Adrenal gland (tissue), 7 donors: ENCODE measurements around the genes GRIK1 and KRTAP20-1.

DNA sequence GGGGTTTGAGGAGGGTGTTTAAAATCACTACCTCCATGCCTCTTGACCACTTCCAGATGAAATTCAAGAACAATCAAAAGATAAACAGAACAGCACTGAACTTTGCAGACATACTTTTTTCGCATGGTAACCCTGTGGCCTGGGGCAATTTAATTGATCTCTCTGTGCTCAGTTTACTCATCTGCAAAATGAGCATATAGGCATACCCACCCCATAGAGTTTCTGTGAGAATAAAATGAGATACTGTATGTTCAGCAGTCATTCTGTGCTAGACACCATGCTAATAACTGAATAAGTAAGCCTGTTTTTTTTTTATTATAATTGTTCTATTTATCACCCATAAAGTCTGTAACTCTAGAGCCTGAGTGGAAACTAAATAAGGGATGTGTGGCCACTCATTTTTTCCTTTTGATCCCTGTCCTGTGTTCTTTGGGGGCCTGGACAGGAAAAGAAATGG lies 86.9 kb downstream of the N6AMT1 start:
- PRO-cap, 3 experiments = no peak in any of the 3 experiments
- RAMPAGE, long total RNA, 4 experiments = no peak in any of the 4 experiments
- RRBS = no CpG with 5 or more reads among the region's 1 CpG

DNA sequence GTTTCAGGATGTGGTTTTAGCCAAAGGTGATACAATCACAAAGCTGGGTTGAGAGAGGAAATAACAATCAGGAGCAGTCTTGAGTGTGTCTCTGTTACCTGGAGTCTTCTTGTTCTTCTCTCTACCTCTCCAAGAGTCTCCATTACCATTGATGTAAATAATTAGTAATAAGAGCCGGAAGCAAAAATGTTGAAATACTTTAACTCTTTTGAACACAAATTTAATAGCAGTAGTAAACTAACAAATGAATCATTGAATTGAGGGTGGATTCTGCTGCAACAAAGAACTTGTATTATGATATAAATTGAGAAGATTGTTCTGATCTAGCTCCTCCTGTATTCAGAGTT lies 52.9 kb downstream of the N6AMT1 start:
- PRO-cap, 3 experiments = no peak in any of the 3 experiments
- RAMPAGE, long total RNA, 4 experiments = no peak in any of the 4 experiments
- RRBS = no CpG with 5 or more reads among the region's 1 CpG

DNA sequence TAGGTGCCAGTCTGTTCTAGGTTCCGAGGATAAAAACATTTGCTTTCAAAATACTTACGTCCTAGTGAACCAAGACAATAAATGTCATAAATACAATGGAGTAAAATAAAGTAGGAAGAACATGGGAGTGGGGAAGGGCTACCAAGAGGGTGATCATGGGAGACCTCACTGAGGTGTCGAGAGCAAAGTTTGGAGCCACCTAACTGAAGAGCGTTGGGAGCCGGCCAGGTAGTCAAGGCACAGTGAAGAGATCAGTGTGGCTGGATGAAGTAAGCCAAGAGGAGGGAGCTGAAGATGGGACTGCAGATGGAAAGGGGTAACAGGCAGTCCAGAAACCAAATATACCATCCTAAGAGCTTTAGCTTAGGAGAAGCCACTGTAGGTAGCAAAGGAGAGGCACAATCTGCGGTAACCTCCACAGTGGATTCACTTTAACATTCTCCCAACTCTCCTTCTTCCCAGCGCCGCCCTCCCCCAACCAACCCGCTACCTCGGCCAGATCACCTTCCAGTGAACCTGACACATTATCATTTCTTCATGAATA lies 630 bp downstream of the LTN1 start:
- PRO-cap, 3 experiments = no peak in any of the 3 experiments
- RAMPAGE, long total RNA, 4 experiments = no peak in any of the 4 experiments
- RRBS = no CpG with 5 or more reads among the region's 10 CpGs

DNA sequence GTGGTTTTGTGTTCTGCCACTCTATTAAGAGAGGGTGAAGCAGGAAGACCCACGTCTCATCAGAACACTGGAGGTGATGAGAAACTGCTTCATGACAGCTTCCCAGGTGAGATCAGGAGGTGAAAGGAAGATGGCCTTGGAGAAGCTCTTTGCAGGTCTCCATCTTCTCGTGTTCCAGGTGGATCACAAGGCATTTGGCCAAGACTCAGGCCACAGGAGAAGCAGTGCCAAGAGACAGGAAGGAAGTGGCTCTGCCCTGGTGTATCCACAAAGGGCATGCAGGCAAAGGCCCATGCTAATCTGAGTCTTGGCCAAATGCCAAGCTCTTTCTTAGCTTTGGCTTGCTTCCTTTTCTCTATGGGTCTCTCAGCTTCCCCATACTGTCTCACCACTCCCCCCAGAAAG lies 5.6 kb upstream of the CCT8 start:
- PRO-cap, 3 experiments = no peak in any of the 3 experiments
- RAMPAGE, long total RNA, 4 experiments = no peak in any of the 4 experiments
- RRBS = no CpG with 5 or more reads among the region's 2 CpGs

- PRO-cap, 3 experiments = no peak in any of the 3 experiments
- RAMPAGE, long total RNA, 4 experiments = no peak in any of the 4 experiments
- RRBS = 43% methylated on average over 5 of the region's 23 CpGs
Measured at GRCh38 chr21:29155349-29156016, 25.0 kb downstream of the MAP3K7CL start.

DNA sequence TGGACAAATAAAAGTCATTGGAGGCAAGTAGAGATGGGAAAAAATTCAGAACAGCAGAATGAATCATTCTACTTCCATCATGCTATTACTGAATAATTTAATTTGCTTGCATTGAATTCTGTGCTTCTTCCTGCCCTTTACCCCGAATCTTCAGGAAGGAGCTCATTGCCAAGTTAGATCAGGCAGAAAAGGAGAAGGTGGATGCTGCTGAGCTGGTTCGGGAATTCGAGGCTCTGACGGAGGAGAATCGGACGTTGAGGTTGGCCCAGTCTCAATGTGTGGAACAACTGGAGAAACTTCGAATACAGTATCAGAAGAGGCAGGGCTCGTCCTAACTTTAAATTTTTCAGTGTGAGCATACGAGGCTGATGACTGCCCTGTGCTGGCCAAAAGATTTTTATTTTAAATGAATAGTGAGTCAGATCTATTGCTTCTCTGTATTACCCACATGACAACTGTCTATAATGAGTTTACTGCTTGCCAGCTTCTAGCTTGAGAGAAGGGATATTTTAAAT lies 44.2 kb downstream of the MAP3K7CL start:
- PRO-cap, 3 experiments = no peak in any of the 3 experiments
- RAMPAGE, long total RNA, 4 experiments = no peak in any of the 4 experiments
- RRBS = no CpG with 5 or more reads among the region's 9 CpGs

DNA sequence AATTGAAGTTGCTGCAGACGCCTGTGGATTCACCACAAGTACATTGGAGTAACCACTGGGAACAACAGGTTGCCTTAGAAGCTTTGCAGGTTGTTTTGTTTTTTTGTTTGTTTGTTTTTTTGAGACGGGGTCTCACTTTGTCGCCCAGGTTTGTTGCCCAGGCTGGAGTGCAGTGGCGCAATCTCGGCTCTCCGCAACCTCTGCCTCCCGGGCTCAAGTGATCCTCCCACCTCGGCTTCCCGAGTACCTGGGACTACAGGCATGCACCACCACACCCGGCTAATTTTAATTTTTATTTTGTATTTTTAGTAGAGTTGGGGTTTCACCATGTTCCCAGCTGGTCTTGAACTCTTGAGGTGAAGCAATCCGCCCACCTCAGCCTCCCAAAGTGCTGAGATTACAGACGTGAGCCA lies 63.2 kb downstream of the MAP3K7CL start:
- PRO-cap, 3 experiments = no peak in any of the 3 experiments
- RAMPAGE, long total RNA, 4 experiments = no peak in any of the 4 experiments
- RRBS = no CpG with 5 or more reads among the region's 12 CpGs

DNA sequence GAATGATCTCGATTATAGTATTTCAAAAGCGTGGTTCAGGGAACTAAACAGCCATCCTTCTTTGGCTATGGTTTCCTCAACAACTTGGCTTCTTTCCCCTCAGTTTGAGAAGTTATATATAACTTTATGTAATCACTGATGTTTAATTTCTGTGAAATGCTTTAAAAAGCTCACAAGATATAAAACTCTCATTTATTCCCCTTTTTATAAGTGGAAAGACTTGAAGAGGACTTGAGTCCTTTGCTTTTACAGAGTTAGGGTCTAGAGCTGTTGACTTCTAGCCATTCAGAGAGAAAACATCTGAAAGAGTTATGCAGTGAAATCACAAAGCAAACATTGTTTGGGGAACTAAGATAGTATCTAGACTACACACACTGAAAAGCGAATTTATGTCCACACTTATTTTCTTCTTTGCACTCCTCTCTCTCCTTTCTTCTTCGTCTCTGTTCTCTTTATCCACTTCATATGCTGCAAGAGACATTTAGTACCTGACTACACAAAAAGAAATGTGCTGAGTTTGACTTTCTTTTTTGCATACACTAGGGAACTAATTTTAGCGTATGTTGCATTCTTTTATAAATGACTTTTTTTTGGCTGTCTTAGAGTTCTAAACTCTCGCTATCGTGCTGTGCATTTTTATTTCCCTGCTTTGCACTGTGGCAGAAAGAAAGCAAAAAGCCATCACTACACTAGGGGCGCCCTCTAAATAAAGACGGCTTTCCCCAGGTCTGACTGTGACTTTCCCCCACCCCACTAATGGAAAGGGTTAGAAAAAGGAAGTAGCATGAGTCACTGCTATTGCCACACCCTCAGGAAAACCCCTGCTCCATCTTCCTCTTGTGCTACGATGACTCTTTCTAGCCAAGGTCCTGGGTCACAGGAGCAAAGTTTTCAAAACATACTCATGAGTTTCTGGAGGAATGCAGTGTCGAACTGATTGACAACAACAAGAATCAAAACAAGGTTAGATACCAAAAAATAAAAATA lies 65.6 kb downstream of the MAP3K7CL start:
- PRO-cap, 3 experiments = peak in 1 of 3 experiments; most common plus-strand start position 905 of the sequence (in 1); most common minus-strand start position 467 of the sequence (in 1)
- RAMPAGE, long total RNA, 4 experiments = no peak in any of the 4 experiments
- RRBS = no CpG with 5 or more reads among the region's 11 CpGs

- PRO-cap, 3 experiments = peak in 1 of 3 experiments; most common plus-strand start chr21:29237701 (in 1)
- RAMPAGE, long total RNA, 4 experiments = no peak in any of the 4 experiments
- RRBS = no CpG with 5 or more reads among the region's 1 CpG
Measured at GRCh38 chr21:29237547-29237777, 61.3 kb upstream of the BACH1 start.

GRCh38 chr21:29346355-29347021 lies 47.8 kb downstream of the BACH1 start:
- PRO-cap, 3 experiments = peak in 1 of 3 experiments; most common plus-strand start chr21:29346546 (in 1)
- RAMPAGE, long total RNA, 4 experiments = no peak in any of the 4 experiments
- RRBS = no CpG with 5 or more reads among the region's 8 CpGs

GRCh38 chr21:29354171-29354916 lies 55.6 kb downstream of the BACH1 start:
- PRO-cap, 3 experiments = no peak in any of the 3 experiments
- RAMPAGE, long total RNA, 4 experiments = no peak in any of the 4 experiments
- RRBS = no CpG with 5 or more reads among the region's 7 CpGs

DNA sequence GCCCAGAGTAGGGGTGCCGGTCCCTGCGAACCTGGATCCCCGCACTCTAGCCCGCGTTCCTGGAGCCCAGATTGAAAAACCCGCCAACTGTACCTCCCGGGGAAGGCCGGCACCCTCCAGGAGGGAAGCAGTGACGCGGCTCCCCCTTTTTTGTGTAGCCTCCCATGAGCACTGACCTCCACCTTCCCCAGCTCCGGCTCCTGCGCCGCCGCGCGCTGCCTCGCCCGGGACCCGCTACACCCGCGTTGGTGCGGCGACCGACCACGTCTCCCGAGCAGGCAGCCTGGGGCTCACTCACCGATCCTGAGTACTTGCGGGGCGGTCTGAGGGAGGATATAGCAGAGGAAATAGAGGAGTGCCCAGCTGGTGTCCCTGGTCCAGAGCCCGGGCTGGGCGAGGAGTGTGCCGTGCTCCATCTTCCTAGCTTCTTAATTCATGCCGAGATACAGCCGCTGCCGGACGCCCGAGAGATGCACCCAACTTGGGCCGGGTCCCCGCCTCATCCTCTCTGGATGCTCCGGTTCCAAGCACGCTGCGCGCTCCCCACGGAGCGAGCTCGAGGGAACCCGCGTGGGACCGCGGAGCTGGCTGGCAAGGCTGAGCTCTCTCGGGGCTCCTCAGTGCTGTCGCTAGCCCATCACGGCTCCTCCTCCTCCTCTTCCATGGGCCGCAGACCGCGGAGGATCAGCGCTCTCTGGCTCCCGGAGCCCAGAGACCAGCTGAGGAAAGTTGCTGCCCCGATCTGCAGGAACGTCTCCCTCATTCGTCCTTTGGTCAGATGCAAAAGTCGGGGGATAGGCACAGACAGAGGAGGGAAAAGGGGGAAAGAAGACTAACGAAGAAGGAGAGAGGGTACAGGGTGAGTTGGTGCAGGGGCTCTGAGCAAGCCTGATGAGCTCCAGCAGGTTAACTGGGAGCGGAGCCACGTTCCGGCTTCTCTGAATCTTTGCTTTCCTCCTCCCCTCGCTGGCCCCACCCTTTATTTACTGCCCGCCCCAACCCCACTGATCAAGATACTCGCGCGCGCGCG lies at the start of gene GRIK1:
Gene GRIK1, minus strand, starts transcription at position 912 of the 1,030 bp plus-strand sequence.
- PRO-cap, 3 experiments = peak in 1 of 3 experiments; most common minus-strand start position 912 of the sequence (in 1)
- RAMPAGE, long total RNA, 4 experiments = start-site peak on the minus strand in 2 of 4 experiments, centred at positions 757 to 921 of the sequence, 50 to 61 reads per replicate
- RRBS = 3% methylated on average over 15 of the region's 74 CpGs

- PRO-cap, 3 experiments = no peak in any of the 3 experiments
- RAMPAGE, long total RNA, 4 experiments = no peak in any of the 4 experiments
- RRBS = no CpG with 5 or more reads among the region's 3 CpGs
Measured at GRCh38 chr21:30616111-30616617, at the start of gene KRTAP20-1. Gene KRTAP20-1, plus strand, starts transcription at chr21:30616425.

DNA sequence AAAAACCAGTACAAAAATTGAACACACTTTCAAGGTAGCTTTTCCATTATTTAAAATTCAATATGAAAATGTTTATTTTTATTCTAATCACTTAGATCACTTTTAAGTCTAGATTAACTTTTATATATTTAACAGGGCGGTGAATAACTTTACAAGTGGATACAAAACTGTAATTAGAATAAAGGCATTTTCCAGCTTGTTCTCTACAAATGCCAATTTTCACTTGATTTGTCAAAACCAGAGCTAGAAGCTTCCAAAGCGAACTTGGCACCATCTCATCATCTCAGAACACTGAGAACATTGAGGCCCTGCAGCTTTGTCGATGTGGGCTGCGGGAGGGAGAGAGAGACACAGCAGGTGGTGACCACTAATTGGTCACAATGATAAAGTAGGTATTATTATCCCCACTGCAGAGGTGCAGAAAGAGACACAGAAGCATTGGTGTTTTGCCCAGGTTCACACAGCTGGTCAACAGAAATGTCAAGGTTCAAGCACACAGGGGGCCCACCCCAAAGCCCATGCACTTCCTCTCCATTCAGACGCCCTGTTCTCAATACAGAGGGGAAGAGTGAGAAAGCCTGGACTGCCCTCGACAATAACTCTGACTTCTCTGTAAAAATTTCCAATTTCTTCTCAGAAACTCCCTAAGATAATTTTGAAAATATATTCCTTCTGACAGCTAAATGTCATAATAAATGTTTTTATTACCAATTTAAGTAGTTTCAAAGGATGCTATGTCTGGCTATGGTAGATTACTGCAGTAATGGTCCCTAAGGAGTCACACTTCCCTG lies 72.2 kb upstream of the KRTAP19-8 start:
- PRO-cap, 3 experiments = no peak in any of the 3 experiments
- RAMPAGE, long total RNA, 4 experiments = no peak in any of the 4 experiments
- RRBS = no CpG with 5 or more reads among the region's 6 CpGs

DNA sequence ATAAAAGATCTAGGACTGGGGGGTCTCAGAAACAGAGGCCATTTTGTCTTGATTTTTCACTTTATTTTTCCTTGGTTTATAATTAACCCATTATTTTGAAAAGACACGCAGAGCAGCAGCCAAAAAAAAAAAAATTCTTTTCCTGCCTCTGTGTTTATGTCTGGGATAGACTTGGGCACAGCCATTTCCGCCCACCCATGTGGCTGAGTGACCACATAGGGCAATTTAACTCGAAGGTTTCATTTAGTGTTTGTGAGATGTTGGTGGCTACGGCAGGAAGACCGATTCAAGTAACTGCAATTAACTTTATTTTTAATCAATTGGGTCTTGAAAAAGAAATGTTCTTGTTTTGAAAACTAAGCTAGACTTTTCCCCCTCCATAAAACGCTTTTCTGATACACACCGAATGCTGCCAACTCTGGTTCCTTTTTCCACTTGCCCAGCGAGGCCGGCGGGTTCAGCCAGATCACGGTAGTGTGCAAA lies 97.3 kb upstream of the KRTAP19-8 start:
- PRO-cap, 3 experiments = no peak in any of the 3 experiments
- RAMPAGE, long total RNA, 4 experiments = no peak in any of the 4 experiments
- RRBS = no CpG with 5 or more reads among the region's 11 CpGs

GRCh38 chr21:31146810-31147230 lies 108.5 kb upstream of the KRTAP19-8 start:
- PRO-cap, 3 experiments = peak in 1 of 3 experiments; most common plus-strand start chr21:31147082 (in 1); most common minus-strand start chr21:31146952 (in 1)
- RAMPAGE, long total RNA, 4 experiments = start-site peak on the minus strand in 2 of 4 experiments, at chr21:31146924-31147059 at its widest, 12 to 19 reads per replicate
- RRBS = no CpG with 5 or more reads among the region's 4 CpGs

GRCh38 chr21:31159716-31160189 lies 121.5 kb upstream of the KRTAP19-8 start:
- PRO-cap, 3 experiments = peak in 1 of 3 experiments; most common plus-strand start chr21:31160022 (in 1)
- RAMPAGE, long total RNA, 4 experiments = no peak in any of the 4 experiments
- RRBS = no CpG with 5 or more reads among the region's 6 CpGs

- PRO-cap, 3 experiments = no peak in any of the 3 experiments
- RAMPAGE, long total RNA, 4 experiments = no peak in any of the 4 experiments
- RRBS = 12% methylated on average over 11 of the region's 24 CpGs
Measured at GRCh38 chr21:31559817-31560349, 99.6 kb upstream of the SOD1 start.

DNA sequence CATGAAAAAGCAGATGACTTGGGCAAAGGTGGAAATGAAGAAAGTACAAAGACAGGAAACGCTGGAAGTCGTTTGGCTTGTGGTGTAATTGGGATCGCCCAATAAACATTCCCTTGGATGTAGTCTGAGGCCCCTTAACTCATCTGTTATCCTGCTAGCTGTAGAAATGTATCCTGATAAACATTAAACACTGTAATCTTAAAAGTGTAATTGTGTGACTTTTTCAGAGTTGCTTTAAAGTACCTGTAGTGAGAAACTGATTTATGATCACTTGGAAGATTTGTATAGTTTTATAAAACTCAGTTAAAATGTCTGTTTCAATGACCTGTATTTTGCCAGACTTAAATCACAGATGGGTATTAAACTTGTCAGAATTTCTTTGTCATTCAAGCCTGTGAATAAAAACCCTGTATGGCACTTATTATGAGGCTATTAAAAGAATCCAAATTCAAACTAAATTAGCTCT lies 9.0 kb downstream of the SOD1 start:
- PRO-cap, 3 experiments = no peak in any of the 3 experiments
- RAMPAGE, long total RNA, 4 experiments = no peak in any of the 4 experiments
- RRBS = no CpG with 5 or more reads among the region's 3 CpGs

DNA sequence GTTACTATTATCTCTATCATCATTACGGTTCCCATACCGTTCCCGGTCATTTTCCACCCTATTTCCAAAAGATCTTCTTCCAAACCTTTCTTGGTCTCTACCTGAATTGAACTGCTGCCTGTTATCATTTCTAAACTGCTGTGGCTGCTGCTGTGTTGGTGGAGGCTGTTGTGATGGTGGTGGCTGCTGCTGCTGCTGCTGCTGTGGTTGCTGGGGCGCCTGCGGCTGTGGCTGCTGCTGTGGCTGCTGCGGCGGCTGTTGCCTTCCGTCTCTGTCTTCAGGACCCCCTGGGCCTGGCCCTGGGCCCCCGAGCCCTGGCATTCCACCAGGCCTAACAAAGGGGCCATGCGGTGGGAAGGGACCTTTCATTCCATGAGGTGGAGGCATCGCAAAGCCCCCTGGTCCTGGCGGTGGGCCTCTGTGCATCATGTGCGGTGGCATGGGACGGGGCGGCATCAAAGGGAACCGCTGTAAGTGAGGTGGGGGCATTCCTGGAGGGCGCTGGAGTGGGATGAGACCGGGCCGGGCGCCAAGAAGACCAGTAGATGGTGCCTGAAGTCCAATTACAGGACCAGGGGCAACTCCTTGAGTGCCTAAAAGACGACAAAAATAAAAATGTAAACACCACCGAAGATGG lies 12.4 kb downstream of the SOD1 start:
- PRO-cap, 3 experiments = no peak in any of the 3 experiments
- RAMPAGE, long total RNA, 4 experiments = no peak in any of the 4 experiments
- RRBS = 97% methylated on average over 3 of the region's 22 CpGs